SK-N-SH (cell line): ENCODE measurements around the genes GPR27 and GXYLT2.

DNA sequence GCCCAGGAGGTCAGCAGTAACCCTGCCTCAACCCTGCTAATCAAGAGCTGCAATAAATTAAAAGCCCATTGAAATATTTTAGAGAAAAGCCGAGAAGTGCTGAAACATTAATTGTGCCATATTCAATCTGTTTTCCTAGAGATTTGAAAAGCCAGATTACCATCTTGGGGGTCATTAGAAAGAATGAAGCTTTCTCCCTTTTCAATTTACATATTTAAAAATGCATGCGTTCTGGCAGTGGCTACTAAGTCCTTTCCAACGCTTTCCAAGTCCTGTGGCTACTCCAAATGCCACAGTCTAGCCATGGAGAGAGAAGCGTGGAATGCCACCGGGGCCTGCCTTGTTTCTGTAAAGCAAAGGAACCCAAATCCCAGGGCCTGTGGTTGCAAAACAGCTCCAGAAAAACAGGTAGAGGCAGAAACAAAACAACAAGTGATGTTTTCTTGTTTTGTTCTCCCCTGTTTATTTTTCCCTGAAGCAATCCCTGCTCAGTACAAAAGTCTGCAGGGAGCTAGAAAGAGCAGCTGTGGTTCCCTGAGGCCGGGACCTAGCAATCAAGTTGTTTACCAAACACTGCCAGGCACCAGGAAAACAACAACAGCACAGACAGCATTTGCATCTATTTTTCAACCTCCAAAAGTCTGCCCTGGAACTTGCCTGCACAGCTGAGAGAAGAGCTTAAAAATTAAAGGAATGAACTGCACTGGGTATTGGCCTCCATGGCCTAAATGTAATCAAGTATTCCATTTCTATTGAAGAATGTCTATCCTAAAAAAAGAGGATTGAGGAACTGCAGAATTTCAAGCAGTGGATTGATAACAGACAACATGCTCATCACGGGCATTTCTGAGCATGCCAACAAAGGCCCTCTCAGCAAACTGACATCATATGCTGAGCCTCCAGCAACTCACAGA, 85.5 kb downstream of the FOXP1 start:
- RRBS, result no CpG with 5 or more reads among the region's 7 CpGs
CAGE:
- cytosol, long polyA plus RNA, result no peak
- long polyA plus RNA, result no peak
- nucleus, long polyA plus RNA, result no peak

DNA sequence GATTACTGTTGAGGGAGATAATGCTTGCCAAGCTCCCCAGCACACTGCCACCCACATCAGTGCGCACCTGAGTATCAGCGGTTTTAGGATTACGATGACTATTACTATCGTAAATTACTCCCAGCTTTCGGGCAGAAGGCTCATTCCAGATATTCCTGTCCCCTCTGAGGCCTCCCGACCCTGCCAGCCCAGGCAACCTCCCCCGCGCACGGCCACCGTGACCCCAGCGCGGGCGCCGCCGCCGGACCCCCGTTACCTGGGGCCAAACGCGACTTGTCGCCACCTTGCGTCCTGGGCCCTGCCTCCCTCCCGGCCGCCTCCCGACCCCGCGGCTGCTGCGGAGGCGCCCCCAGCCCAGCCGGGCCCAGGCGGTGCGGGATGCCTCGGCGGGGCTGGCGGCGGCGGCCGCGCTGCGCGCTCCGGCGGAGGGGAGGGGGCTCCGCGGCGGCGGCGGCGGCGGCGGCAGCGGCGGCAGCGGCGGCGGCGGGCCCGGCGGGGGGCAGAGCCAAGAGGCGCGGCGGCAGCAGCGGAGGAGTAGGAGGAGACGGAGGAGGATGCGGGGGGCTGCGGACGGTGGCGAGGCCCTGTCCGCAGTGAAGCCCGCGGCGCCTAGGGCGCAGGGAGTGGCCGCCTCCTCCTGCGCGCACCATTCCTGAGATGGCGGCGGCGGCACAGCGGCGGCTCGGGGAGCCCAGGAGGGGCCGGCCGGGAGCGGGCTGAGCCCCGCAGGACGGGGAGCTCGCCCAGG, at the start of gene GPR27:
Gene GPR27, plus strand, starts transcription at position 649 of the 748 bp plus-strand sequence.
- RRBS, result 2% methylated on average over 38 of the region's 87 CpGs
CAGE:
- cytosol, long polyA plus RNA, result no peak
- long polyA plus RNA, result no peak
- nucleus, long polyA plus RNA, result no peak

DNA sequence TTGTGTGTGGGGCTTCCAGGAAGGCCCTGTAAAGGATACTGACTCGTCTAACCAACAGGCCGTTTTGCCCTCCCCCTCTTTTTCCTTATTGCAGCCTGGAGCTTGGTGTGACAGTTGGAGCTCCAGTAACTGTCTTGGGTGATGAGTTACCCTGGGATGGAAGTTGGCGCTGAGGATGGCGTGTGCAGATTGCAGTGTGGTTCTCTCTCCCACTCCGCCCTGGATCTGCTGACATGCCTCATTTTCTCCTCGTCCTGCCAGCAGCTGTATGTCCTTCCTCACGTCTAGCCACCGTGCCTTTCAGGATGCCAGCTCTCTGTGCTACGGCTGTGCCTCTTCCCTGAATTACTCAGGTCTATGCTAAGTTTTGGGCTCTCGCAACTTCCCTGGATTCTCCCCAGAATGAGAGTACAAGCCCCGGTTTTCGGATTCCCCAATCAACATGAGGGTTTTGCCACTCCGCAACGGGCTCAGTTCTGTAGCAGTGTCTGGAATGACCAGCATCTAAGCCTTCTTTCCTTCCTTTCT, 209.4 kb upstream of the PROK2 start:
- RRBS, result no CpG with 5 or more reads among the region's 14 CpGs
CAGE:
- cytosol, long polyA plus RNA, result no peak
- long polyA plus RNA, result no peak
- nucleus, long polyA plus RNA, result no peak

DNA sequence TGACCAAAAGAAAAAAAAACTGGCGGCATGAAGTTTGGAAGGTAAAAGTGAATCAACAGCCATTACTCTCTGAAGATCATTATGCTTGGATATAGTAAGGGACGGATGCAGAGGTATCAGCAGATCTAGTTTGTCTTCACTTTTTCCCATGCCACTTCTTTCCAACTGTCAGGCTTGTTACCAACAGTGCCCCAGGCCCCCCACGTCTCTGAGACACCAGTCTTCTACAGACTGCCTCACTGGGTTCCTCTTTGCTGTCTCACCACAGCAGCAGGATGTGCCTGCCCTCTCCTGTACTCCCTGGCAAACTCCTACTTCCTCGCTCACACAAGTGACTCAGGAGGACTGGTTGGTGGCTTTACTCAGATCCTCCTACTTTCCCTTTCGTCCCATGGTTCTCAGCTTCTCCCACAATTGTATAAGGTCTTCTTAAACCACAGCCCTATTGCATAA, 246.5 kb upstream of the PROK2 start:
- RRBS, result no CpG with 5 or more reads among the region's 5 CpGs
CAGE:
- cytosol, long polyA plus RNA, result no peak
- long polyA plus RNA, result no peak
- nucleus, long polyA plus RNA, result no peak

GRCh38 chr3:72123939-72124063, 338.9 kb upstream of the PROK2 start:
- RRBS, result no CpG with 5 or more reads among the region's 3 CpGs
CAGE:
- cytosol, long polyA plus RNA, result no peak
- long polyA plus RNA, result no peak
- nucleus, long polyA plus RNA, result no peak

DNA sequence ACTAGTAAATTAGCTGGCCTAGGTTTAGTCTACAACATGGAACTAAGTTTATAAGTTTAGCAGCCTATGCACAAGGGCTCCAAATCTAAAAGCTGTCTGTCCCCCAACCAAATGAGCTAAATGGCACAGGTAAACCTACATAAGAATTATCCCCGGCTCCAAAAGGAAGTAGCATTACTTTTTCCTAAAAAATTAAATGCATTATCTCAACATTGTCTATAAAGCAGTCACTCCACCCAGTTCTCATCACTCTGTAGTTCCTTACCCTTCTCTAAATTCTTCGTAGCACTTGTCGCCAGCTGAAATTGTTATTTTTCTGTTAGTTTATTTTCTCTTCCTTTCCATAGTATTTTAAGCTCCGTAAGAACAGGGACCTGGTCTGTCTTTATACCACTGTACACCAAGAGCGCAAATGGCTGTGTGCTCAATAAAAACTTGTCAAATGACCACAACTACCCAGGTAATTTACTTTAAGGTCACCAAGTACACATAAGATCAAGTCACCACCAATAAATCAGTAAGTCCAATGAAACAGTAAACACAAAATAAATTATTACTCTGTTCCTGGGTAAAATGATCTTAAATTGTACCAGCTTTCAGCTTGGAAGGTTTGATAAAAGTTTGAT, 407.1 kb downstream of the SHQ1 start:
- RRBS, result no CpG with 5 or more reads among the region's 5 CpGs
CAGE:
- cytosol, long polyA plus RNA, result no peak
- long polyA plus RNA, result no peak
- nucleus, long polyA plus RNA, result no peak

- RRBS, result no CpG with 5 or more reads among the region's 11 CpGs
CAGE:
- cytosol, long polyA plus RNA, result no peak
- long polyA plus RNA, result no peak
- nucleus, long polyA plus RNA, result no peak
These were observed 107.9 kb downstream of the SHQ1 start for GRCh38 chr3:72740060-72741013.

GRCh38 chr3:72887806-72888807, at the start of gene GXYLT2:
GXYLT2 (plus strand) TSS chr3:72888046.
- RRBS, result no CpG with 5 or more reads among the region's 106 CpGs
CAGE:
- cytosol, long polyA plus RNA, result no peak
- long polyA plus RNA, result no peak
- nucleus, long polyA plus RNA, result no peak

DNA sequence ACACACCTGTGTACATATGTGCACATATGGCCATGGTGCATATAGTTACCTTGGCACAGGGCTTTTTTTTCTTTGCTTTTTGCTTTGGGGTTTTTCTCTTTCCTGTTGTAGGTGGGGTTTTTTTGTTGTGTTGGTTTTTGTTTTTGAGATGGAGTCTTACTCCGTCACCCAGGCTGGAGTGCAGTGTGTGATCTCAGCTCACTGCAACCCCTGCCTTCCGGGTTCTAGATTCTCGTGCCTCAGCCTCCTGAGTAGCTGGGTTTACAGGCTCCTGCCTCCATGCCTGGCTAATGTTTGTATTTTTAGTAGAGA, 30.8 kb upstream of the PPP4R2 start:
- RRBS, result no CpG with 5 or more reads among the region's 3 CpGs
CAGE:
- cytosol, long polyA plus RNA, result no peak
- long polyA plus RNA, result no peak
- nucleus, long polyA plus RNA, result no peak

GRCh38 chr3:73028896-73030008, 32.2 kb upstream of the EBLN2 start:
- RRBS, result no CpG with 5 or more reads among the region's 8 CpGs
CAGE:
- cytosol, long polyA plus RNA, result no peak
- long polyA plus RNA, result no peak
- nucleus, long polyA plus RNA, result no peak

DNA sequence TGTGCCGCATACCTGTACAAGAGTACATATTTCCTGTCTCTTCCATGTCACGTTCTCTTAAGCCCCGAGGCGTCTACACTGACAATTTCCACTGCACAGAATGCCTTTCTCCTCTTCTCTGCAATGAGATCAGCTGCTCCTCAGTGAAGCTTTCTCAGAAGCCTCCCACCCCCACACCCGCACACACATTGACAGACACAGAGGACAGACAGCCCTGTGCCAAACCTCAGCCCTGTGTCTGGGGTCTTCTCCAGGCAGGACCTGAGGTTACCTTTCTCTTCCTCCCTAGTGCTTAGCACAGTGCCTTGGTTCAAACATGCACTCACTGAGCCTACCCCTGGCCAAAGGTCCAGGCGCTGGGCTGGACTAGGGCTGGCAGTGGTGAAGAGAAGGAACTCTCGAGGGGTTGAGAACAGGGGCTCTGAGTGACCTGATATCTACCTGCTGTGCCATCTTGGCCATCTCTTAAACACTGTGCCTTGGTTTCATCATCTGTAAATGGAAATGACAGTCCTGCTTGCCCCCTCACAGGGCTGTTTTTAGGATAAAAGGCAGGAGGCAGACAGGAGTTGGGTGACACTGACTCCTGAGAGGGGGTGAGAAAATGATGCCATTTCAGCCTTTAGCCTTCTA, 55.2 kb downstream of the PDZRN3 start:
- RRBS, result no CpG with 5 or more reads among the region's 7 CpGs
CAGE:
- cytosol, long polyA plus RNA, result no peak
- long polyA plus RNA, result no peak
- nucleus, long polyA plus RNA, result no peak

- RRBS, result no CpG with 5 or more reads among the region's 7 CpGs
CAGE:
- cytosol, long polyA plus RNA, result no peak
- long polyA plus RNA, result no peak
- nucleus, long polyA plus RNA, result no peak
These were observed 32.6 kb downstream of the PDZRN3 start for GRCh38 chr3:73591894-73592856.

DNA sequence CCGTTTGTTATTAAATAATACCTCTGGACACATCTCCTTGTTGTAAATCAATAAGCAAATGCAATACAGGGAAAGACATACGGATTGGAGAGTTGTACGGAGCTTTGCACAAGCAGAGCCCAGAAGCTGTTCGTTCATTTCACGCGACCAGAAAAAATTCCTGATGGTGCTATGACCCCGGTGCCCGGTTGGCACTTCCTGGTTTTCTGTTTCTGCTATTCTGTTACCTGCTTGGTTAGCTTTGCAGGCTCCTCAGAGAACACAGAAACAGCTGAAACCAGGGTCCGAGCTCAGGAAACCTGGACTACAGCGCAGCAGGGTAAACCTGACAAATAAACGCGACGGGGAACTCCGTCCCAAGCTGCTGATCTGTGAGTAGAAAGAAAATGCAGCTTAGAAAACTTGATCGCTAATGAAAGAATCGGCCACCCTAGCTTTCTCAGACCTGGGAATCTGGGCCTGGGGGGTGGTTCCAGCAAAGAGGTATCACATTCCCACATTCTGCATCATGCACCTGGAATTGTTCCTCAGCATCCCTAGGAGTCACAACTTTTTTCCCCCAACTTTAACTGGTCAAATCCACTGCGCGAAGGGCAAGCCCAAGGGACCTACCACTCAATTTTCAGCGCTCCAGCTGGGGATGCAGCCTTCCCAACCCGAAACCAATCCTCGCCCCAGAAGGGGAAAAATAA, 792 bp downstream of the CNTN3 start:
- RRBS, result no CpG with 5 or more reads among the region's 21 CpGs
CAGE:
- cytosol, long polyA plus RNA, result no peak
- long polyA plus RNA, result no peak
- nucleus, long polyA plus RNA, result no peak

DNA sequence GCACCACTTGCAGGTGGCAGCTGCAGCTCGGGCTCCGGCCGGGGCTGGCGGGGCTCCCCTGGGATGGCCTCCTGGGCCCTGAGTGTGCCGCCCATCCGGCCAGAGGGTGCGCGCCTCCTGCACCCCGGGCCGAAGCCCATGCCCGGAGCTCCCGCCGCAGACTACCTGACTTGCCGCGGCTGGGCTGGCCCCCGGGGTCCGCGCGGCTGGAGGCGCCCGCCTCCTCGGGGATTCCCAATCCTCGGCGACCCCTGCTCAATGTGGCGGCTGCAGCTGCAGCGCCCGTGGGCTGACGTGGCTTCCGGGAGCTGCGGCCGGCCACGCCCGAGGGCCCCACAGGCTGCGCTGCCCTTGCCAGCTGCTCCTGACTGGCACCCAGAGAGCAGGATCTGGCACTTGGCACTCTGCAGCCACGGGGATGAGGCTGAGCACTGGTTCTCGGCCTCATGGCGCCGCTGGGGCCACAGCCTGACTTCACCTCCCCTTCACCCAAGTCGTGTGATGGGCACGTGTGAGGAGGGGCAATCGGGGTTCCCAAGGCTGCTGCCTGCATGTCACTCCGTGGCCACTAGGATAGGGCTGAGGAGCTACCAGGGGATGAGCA, 267.9 kb upstream of the FRG2C start:
- RRBS, result 11% methylated on average over 6 of the region's 42 CpGs
CAGE:
- cytosol, long polyA plus RNA, result no peak
- long polyA plus RNA, result no peak
- nucleus, long polyA plus RNA, result no peak

- RRBS, result no CpG with 5 or more reads among the region's 2 CpGs
CAGE:
- cytosol, long polyA plus RNA, result no peak
- long polyA plus RNA, result no peak
- nucleus, long polyA plus RNA, result no peak
These were observed 1338.7 kb downstream of the ROBO2 start for GRCh38 chr3:78378626-78378948.

DNA sequence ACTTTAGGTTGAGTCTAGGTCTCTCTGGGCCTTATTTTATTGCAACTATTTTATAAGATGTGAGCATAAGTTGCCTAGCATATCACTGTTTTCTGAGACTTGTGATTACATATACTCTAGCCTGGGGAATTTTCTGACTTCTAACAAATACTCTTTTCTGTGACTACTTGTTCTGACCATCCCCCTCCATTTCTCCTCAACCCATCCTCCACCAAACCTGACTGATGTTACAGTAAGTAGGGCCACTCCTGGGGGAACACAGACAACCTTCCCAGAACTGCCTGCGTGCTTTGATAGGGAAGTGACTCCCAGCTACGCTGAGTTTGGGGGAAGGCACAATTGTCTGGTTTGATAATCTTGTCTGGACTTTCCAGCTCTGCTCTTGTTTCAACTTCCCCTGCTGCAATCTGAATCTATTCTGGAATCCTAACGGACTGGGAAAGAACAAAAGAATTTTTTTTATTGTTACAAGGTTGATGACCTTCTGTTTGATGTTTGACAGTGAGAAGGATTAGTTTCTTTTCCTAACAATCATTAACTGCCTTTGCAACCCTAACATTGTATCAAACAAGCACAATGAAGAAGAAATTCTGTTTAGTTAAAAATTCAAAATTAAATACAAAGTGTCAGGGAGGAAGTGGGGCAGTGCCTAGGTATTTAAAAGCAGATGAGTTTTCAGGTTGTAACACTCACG, 895.6 kb downstream of the ROBO1 start:
- RRBS, result no CpG with 5 or more reads among the region's 4 CpGs
CAGE:
- cytosol, long polyA plus RNA, result no peak
- long polyA plus RNA, result no peak
- nucleus, long polyA plus RNA, result no peak

DNA sequence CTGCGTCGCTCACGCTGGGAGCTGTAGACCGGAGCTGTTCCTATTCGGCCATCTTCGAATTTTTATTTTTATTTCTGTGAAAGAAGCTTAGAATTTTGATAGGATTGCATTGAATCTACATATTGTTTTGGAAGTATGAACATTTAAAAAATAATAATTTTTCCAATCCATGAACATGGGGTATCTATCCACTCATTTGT, 704.2 kb downstream of the GBE1 start:
- RRBS, result no CpG with 5 or more reads among the region's 6 CpGs
CAGE:
- cytosol, long polyA plus RNA, result no peak
- long polyA plus RNA, result no peak
- nucleus, long polyA plus RNA, result no peak

GRCh38 chr3:81581061-81581416, 180.4 kb downstream of the GBE1 start:
- RRBS, result no CpG with 5 or more reads among the region's 4 CpGs
CAGE:
- cytosol, long polyA plus RNA, result no peak
- long polyA plus RNA, result no peak
- nucleus, long polyA plus RNA, result no peak

- RRBS, result no CpG with 5 or more reads among the region's 7 CpGs
CAGE:
- cytosol, long polyA plus RNA, result no peak
- long polyA plus RNA, result no peak
- nucleus, long polyA plus RNA, result no peak
These were observed 34.7 kb downstream of the GBE1 start for GRCh38 chr3:81726674-81727252.

DNA sequence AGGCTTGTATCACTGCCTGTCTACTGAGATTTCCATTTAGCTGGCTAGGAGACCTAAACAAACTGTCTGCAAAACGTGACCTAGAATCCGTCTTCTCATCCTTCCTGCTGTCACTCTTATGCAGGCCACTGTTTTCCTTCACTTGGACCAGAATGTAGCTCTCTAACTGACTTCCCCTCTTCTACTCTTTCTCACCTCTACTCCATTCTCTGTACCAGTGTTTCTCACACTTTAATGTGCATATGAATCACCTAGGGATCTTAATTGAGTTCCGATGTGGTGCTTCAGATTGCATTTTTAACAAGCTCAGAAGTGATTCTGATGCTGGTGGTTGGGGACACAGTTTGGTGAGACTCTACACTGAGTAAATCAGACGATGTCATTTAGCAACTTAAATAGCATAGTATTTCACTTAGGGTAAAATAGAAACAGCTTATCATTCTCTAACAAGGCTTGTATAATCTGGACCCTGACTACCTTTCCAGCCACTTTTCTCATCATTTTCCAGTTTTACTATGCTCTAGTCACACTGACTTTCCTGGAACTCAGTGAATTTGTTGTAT, 1.6 kb upstream of the GBE1 start:
- RRBS, result no CpG with 5 or more reads among the region's 4 CpGs
CAGE:
- cytosol, long polyA plus RNA, result no peak
- long polyA plus RNA, result no peak
- nucleus, long polyA plus RNA, result no peak